Melanocyte of skin (primary cell): ENCODE data around the gene USP25.

DNA sequence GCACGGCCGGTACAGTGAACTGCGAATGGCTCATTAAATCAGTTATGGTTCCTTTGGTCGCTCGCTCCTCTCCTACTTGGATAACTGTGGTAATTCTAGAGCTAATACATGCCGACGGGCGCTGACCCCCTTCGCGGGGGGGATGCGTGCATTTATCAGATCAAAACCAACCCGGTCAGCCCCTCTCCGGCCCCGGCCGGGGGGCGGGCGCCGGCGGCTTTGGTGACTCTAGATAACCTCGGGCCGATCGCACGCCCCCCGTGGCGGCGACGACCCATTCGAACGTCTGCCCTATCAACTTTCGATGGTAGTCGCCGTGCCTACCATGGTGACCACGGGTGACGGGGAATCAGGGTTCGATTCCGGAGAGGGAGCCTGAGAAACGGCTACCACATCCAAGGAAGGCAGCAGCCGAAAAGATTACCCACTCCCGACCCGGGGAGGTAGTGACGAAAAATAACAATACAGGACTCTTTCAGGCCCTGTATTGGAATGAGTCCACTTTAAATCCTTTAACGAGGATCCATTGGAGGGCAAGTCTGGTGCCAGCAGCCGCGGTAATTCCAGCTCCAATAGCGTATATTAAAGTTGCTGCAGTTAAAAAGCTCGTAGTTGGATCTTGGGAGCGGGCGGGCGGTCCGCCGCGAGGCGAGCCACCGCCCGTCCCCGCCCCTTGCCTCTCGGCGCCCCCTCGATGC, 2267.3 kb upstream of the TPTE start:
- CAGE, long polyA plus RNA, 2 experiments = no peak in any of the 2 experiments

- CAGE, long polyA plus RNA, 2 experiments = no peak in any of the 2 experiments
Measured at GRCh38 chr21:8849830-8850330, 1671.5 kb upstream of the TPTE start.

DNA sequence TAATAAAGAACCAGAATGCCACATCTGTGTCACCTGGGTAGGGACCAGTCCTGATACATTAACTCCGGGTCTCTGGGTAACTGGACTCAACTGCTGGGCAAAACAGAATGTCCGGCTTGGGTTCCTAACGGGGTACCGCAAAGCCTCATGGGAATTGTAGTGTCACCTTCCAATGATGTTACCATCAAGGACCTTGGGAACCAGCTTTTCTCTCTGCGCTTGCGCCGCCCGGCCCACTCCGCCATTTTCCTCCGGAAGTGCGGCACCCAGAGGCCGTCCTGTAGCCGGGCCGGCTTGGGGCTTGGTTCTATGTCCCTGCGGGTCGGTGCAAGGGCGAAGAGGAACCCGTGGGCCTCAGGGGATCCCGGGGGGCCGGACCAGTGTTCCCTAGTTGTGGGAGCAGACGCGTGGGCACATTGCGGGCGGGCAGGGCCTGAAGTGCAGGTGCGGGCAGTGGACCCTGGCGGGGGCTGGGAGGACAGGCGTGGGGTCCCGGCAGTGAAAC, 1196.6 kb upstream of the TPTE start:
- CAGE, long polyA plus RNA, 2 experiments = no peak in any of the 2 experiments

DNA sequence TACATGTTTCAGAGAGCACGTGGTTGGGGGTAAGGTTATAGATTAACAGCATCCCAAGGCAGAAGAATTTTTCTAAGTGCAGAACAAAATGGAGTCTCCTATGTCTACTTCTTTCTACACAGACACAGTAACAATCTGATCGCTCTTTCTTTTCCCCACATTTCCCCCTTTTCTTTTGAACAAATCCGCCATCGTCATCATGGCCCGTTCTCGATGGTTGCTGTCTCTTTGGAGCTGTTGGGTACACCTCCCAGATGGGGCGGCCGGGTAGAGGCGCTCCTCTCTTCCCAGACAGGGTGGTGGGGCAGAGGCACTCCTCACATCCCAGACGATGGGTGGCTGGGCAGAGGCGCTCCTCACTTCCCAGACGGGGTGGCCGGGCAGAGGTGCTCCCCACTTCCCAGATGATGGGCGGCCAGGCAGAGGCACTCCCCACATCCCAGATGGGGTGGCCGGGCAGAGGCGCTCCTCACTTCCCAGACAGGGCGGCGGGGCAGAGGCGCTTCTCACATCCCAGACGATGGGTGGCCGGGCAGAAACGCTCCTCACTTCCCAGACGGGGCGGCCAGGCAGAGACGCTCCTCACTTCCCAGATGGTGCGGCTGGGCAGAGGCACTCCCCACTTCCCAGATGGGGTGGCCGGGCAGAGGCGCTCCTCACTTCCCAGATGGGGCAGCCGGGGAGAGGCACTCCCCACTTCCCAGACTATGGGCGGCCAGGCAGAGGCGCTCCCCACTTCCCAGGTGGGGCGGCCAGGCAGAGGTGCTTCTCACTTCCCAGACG, 276.0 kb downstream of the LIPI start:
- CAGE, long polyA plus RNA, 2 experiments = no peak in any of the 2 experiments

GRCh38 chr21:14076450-14077169, 134.1 kb downstream of the LIPI start:
- CAGE, long polyA plus RNA, 2 experiments = no peak in any of the 2 experiments

GRCh38 chr21:14270660-14270970, 54.7 kb downstream of the RBM11 start:
- CAGE, long polyA plus RNA, 2 experiments = no peak in any of the 2 experiments

DNA sequence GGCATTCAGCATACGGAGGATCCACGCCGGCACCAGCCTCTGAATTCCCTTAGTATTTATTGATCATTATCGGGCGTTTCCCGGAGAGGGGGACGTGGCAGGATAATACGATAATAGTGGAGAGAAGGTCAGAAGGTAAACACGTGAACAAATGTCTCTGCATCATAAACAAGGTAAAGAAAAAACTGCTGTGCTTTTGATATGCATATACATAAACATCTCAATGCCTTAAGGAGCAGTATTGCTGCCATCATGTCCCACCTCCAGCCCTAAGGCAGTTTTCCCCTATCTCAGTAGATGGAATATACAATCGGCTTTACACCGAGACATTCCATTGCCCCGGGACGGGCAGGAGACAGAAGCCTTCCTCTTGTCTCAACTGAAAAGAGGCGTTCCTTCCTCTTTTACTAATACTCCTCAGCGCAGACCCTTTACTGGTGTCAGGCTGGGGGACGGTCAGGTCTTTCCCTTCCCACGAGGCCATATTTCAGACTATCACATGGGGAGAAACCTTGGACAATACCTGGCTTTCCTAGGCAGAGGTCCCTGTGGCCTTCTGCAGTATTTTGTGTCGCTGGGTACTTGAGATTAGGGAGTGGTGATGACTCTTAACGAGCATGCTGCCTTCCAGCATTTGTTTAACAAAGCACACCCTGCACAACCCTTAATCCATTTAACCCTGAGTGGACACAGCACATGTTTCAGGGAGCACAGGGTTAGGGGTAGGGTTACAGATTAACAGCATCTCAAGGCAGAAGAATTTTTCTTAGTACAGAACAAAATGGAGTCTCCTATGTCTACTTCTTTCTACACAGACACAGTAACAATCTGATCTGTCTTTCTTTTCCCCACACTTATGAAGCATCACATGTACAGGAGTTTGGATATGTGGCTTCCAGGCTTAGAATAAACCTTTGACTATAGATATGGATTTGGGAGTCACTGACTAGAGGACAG, 65.4 kb downstream of the RBM11 start:
- CAGE, long polyA plus RNA, 2 experiments = no peak in any of the 2 experiments

GRCh38 chr21:14383926-14384413, 1.0 kb upstream of the HSPA13 start:
- CAGE, long polyA plus RNA, 2 experiments = no peak in any of the 2 experiments

- CAGE, long polyA plus RNA, 2 experiments = no peak in any of the 2 experiments
Measured at GRCh38 chr21:14486136-14486508, 60.0 kb downstream of the SAMSN1 start.

DNA sequence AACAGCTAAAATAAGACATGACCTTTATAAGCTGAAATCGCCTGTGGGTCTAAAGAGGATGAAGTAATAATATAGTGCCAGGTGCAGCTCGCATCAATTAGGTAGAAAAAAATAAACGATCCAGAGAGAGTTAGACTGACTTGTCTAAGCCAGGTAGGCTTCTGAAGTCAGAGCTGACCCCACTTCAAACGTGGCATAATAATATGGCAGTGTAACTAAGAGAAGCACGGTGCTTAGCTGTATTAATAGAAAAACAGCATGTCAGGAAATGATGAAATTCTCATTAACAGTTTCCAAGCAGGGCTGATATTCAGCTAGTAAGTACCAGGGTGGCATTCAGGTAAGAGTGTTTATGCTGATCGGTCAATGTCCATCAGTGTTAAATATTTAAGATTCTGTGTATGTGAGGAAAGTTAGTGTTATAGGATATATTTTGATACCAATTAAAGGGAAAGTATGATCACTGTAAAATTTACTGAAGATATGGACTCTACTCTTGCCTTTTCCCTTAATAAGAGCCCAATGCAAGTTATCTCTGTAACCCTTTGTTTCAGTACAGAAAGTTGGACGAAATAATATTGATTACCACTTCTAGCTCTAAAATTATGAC, 145.9 kb upstream of the SAMSN1 start:
- CAGE, long polyA plus RNA, 2 experiments = no peak in any of the 2 experiments

GRCh38 chr21:14762710-14763448, 216.8 kb upstream of the SAMSN1 start:
- CAGE, long polyA plus RNA, 2 experiments = no peak in any of the 2 experiments

- CAGE, long polyA plus RNA, 2 experiments = no peak in any of the 2 experiments
Measured at GRCh38 chr21:15013811-15014668, 50.8 kb downstream of the NRIP1 start.

GRCh38 chr21:15036491-15036852, 28.3 kb downstream of the NRIP1 start:
- CAGE, long polyA plus RNA, 2 experiments = no peak in any of the 2 experiments

- CAGE, long polyA plus RNA, 2 experiments = no peak in any of the 2 experiments
Measured at GRCh38 chr21:15057198-15057738, 7.5 kb downstream of the NRIP1 start.

- CAGE, long polyA plus RNA, 2 experiments = no peak in any of the 2 experiments
Measured at GRCh38 chr21:15138426-15139161, 73.8 kb upstream of the NRIP1 start.

GRCh38 chr21:15219732-15220162, 154.9 kb upstream of the NRIP1 start:
- CAGE, long polyA plus RNA, 2 experiments = no peak in any of the 2 experiments

- CAGE, long polyA plus RNA, 2 experiments = no peak in any of the 2 experiments
Measured at GRCh38 chr21:15444117-15444867, 285.5 kb upstream of the USP25 start.

DNA sequence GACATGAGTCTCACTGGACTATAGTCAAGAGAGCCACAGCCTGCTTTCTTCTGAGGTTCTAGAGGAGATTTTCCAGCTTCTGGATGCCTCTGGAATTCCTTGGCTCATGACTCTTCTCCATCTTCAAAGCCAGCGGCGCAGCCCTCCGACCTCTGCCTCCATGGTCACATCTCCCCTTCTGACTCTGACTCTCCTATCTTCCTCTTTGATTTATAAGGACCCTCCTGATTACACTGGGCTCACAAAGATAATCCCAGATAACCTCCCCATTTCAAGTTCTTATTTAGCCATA, 86.8 kb upstream of the USP25 start:
- CAGE, long polyA plus RNA, 2 experiments = no peak in any of the 2 experiments

- CAGE, long polyA plus RNA, 2 experiments = no peak in any of the 2 experiments
Measured at GRCh38 chr21:15706595-15707089, 23.1 kb upstream of the USP25 start.

DNA sequence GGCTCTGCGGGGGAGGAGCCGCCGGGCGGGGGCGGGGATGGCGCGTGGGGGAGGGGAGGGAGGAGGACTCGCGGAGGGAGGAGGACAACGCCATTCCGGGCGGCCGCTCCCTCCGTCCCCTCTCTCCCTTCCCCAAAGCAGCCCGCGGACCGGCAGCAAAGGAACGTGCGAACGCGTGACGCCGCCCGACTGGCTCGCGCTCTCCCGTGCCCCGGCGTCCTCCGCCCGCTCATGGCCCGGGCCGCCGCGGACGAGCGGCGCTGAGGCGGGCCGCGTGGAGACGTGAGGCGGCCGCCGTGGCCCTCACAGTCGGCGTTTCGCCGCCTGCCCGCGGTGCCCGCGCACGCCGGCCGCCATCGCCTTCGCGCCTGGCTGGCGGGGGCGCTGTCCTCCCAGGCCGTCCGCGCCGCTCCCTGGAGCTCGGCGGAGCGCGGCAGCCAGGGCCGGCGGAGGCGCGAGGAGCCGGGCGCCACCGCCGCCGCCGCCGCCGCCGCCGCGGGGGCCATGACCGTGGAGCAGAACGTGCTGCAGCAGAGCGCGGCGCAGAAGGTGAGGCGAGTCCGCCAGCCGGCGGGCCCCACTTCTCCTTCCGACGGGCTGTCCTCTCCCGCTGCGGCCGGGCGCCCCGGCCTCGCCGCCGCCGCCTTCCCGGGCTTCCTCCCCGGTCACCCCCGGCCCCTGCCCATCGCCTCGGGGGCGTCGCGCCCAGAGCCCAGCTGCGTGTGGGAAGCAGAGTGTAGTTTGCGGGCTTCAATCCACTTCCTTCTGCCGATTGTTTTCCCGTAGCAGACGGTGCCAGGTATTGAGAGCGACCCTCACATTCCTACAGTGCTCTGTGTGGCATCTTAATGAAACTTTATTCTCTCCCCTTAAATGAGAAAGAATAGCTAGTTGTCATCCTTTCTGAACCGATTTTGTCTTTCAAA, at the start of gene USP25:
TSS of gene USP25 (plus strand) at position 93 of the 926 bp plus-strand sequence.
- CAGE, long polyA plus RNA, 2 experiments = no peak in any of the 2 experiments